ENCODE measurements around the genes FMO1 and PRRC2C.

GRCh38 chr1:169745303-169745805, 11.5 kb upstream of the SELE start:
- RRBS, result no CpG with 5 or more reads among the region's 3 CpGs

GRCh38 chr1:170891952-170892412, 43.4 kb upstream of the MROH9 start:
- RRBS, result no CpG with 5 or more reads among the region's 6 CpGs

DNA sequence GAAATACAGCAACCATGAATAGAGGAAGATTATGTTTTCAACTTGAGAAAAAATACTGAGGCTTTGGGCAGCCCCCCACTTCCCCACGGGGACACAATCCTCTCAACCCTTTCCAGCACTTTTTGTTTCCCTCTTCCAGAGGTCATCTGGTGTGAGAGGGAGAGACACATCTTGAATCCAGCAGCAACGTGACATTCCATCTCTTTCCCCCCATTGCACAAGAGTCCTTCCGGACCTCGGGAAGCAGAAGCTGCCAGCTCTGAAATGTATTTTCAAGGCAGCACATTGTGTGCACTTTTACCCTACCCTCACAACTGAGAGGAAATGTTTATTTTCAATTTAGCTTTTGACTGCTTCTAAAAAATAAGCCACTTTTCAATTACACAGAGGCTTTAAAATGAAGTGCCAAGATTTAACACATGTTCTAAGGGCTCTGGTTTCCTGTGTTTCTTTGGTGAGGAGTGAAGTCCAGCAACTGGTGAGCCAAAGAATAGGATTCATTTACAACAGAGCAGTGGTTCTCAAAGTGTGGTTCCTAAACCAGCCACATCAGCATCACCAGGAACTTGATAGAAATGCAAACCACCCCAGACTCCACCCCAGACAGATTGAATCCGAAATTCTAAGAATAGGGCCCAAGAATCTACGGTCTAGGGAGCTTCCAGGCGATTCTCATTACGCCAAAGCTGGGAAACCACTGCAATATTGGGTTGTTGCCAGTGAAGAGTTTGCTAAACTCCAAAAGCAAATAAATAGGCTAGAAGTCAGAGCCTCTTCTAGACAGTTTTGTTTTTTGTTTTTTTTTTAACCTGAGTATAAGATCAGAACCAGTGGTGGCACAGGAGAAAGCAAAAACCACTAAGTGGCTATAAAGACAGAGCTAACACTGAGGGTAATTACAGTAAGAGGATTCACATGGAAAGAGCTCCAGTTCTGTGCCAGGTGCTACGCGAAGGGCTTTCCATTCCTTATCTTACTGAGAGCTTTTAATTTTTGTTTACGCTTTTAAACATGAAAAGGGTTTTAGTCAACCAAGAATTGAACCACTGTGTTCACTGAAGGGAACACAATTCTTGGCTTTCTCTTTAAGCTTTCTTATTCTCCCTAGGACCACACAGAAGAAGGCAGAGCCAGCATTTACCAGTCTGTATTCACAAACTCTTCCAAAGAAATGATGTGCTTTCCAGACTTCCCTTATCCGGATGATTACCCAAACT, 42.6 kb upstream of the FMO2 start:
- RRBS, result no CpG with 5 or more reads among the region's 12 CpGs

DNA sequence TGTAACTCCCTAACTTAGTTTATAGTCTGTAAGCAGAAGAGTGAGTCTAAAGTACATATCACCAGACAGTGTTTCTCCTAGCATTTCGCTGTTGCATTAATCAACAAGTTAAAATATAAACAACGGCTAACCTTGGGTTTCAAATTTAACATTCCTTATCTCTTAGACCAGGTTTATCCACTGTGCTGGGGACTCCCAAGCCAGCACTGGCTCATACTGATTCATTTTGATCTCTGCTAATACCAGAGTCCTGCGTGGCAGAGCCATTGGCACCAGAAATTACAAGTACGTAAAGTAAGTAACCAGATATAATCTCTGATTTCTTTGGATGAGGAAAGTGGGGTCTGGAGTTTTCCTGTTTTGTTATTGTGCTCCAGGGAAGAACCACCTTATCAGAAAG, at the start of gene FMO1:
Gene FMO1 (plus strand): TSS at position 165 of the 400 bp plus-strand sequence.
- RRBS, result no CpG with 5 or more reads among the region's 4 CpGs

DNA sequence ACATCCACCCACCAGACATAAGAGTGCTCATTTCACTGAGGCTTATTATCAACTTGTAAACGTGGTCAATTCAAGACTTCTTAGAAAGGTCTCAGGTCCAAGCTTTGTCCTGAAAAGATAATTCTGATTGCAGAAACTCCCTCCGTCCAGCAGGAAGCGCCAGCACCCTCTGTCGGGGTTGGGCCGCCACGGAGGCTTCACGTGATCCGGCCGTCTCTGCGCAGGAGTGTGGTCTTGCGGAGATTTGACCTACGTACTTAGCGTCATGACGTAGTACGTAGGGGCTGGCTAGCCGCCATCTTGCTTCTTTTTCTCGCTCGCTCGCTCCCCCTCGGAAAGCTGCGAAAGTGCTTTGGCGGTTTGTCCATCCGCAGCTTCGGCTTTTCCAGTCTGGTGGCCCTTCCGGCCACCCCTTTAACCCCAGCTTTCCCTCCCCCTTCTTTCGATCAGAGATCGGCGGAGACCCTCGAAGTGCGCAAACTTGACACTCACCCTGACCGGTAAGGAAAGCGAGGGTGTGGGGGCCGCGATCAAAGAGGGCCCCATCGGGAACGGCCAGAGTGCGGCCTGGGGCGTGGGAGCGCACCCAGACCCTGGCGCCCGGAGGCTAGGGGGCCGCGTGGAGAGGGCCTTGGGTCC, at the start of gene PRRC2C:
Gene PRRC2C (plus strand): TSS at position 295 of the 639 bp plus-strand sequence.
- RRBS, result 1% methylated on average over 12 of the region's 43 CpGs

GRCh38 chr1:171540067-171540923, 55.0 kb downstream of the PRRC2C start:
- RRBS, result no CpG with 5 or more reads among the region's 11 CpGs

GRCh38 chr1:172145294-172145912, 275.1 kb upstream of the C1orf105 start:
- RRBS, result no CpG with 5 or more reads among the region's 6 CpGs

DNA sequence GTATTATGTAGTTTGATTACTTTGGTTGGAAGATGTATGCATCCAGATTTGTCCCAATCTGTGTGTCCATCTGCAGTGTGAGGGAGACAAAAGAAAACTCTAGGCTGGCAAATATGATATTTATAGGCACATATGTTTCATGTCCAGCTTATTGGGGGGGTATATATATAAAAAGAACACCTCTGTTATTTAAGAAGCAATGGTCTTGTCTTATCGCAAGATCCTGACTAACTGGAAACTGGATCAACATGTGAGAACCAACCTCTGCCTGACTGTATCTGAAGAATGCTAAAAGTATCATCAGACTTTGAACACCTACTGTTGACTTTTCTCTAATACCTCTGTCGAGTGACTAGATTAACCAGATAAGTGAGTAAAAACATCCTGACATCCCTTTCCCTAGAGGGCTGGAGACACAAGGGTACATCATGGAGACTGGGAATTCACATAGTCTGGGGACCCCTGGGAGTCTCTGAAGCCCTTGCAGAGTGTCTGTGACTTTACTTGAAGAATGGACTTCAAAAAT, 26.2 kb upstream of the PIGC start:
- RRBS, result no CpG with 5 or more reads among the region's 2 CpGs

GRCh38 chr1:172499617-172500183, 33.2 kb upstream of the SUCO start:
- RRBS, result no CpG with 5 or more reads among the region's 3 CpGs

- RRBS, result no CpG with 5 or more reads among the region's 4 CpGs
Measured at GRCh38 chr1:172626149-172626517, 32.8 kb upstream of the FASLG start.

GRCh38 chr1:172818863-172819086, 159.9 kb downstream of the FASLG start:
- RRBS, result no CpG with 5 or more reads among the region's 2 CpGs

- RRBS, result 97% methylated on average over 2 of the region's 9 CpGs
Measured at GRCh38 chr1:172850856-172851580, 192.1 kb downstream of the FASLG start.

DNA sequence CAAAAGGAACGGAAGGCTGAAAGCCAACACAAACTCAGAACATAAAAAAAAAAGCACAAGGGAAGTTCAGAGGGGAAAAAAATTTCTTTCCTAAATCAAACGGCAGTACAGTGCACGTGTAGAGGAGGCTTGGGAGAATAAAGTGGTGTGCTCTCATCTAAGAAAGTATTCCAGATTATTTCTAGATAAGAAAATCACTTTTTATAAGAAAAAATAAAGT, 256 bp upstream of the TNFSF18 start:
- RRBS, result no CpG with 5 or more reads among the region's 3 CpGs

- RRBS, result no CpG with 5 or more reads among the region's 5 CpGs
Measured at GRCh38 chr1:173418321-173418709, 58.8 kb upstream of the PRDX6 start.

GRCh38 chr1:173429399-173430261, 47.5 kb upstream of the PRDX6 start:
- RRBS, result no CpG with 5 or more reads among the region's 14 CpGs

GRCh38 chr1:173856107-173856915, 11.9 kb upstream of the ZBTB37 start:
- RRBS, result no CpG with 5 or more reads among the region's 1 CpG

DNA sequence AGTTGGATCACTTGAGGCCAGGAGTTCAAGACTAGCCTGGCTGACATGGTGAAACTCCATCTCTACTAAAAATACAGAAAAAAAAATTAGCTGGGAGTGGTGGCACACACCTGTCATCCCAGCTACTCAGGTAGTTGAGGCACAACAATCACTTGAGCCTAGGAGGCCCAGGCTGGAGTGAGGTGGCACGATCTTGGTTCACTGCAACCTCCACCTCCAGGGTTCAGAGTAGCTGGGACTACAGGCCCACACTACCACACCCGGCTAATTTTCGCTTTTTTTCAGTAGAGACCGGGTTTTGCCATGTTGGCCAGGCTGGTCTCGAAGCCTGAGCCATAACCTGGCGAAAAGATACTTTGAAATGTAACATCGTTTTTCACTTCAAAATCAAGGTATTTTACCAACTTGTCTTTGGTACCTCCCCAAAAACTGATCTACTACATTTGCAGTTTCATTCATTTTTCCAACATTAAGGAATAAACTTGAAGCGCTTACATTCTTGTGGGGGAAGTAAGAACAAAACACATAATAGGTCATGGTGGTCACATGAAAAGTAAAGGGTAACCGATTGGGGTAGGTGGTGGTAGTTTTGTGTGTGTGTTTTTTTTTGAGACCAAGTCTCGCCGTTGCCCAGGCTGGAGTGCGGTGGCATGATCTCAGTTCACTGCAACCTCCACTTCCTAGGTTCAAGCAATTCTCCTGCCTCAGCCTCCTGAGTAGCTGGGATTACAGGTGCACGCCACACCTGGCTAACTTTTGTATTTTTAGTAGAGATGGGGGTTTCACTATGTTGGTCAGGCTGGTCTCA, 6.3 kb upstream of the ZBTB37 start:
- RRBS, result no CpG with 5 or more reads among the region's 13 CpGs

- RRBS, result no CpG with 5 or more reads among the region's 12 CpGs
Measured at GRCh38 chr1:173862474-173863160, 5.6 kb upstream of the ZBTB37 start.

DNA sequence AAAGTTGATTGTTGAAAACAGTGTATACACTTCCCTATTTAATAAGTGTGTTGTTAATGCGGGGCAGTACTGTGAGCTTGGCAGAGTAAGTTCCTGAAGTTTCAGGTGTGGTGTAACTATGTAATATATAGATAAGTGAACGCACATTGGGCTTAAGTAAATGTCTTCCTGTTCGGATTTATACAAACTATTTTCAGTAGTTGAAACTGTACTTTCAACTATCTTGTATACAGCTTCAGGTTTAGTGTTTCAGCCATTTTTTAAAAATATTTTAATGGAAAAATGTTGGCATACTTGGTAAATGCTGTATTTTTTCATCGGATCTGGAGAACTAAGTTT, 922 bp downstream of the ZBTB37 start:
- RRBS, result no CpG with 5 or more reads among the region's 4 CpGs